ENCODE measurements around the gene FZD10.

- PRO-cap = no peak
- RAMPAGE, long total RNA, 3 experiments = no peak in any of the 3 experiments
These were observed 45.5 kb downstream of the AACS start for GRCh38 chr12:125110585-125111313.

DNA sequence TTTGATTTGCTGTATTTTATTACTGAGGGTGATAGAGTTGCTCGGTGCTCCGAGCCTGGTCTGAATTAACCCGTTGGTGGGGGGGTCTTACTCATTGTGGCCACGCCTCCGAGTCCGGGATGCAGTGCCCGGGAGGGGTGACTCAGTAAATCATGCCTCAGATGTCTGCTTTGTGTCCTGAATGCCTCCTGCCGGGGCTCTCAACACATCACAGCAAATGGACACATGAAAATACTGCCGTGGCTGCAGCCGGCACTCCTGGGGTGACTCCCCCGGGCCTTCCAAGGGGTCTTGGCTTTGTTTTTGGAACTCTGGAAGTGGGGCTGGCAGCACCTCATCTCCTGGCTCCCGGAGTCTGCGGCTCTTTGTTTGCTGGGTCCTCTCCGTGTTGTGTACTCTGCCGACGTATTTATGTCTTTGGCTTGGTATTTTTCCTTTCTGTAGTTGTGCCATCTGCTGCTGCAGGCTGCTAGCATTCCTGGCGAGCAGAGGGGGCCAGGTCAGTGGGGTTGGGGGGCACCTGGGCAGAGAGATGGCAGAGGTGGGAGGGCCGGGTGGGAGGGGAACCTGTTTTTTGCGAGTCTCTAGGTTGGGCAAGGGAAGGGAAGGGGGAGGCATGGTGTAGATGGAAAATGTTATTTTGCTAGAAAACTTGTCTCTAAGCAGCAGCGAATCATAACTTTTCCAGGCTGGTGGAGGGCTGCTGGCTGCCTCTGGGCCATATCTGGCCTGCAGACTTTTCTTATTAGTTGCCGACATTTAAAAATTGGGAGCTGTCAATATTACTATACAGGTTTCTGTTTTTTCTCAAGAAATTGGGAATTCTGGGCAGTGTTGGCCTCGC, 8.2 kb downstream of the TMEM132B start:
- PRO-cap = no peak
- RAMPAGE, long total RNA, 3 experiments = no peak in any of the 3 experiments

DNA sequence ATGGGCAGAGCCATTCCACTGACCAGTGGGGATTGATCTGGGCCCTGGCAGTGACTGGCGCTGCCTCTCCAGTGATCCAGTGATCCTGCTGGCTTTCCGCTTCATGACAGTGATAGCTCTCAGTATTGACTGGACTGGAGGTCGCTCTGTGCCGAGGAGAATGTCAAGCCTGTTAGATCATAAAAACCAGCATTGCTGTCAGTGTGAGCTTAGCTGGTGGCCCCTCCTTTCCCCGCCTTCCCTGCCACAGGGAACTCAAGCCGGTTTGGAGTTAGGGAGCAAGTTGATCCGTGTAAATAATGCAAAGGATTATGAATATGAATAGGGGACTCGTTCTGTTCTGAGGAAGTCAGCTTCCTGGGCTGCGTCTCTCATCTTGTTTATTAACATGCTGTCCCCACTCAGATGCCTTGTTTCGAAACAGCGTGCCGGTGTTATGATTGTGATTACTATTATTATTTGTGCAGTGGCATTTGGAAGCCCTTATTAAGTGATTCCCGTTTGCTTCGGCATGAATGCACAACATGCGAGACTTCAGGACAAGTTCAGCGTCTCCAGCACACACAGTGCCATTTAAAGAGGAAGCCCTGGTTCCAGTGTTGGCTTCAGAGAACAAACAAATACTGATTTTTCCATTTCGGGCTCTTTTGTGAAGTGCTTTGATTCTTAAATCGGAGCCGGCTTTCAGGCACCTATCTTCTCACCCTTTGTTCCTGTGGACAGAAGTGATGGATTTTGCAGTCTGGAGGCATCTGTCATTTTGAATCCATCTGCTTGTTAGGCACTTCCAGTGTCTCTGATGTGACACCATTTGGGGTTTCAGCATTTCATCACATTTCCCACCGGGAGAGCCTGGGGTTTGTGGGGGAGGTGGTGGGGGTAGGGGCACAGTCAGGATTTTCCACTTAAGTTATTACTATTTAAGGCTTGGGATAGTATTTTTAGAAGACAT, 60.1 kb downstream of the TMEM132B start:
- PRO-cap = no peak
- RAMPAGE, long total RNA, 3 experiments = no peak in any of the 3 experiments

DNA sequence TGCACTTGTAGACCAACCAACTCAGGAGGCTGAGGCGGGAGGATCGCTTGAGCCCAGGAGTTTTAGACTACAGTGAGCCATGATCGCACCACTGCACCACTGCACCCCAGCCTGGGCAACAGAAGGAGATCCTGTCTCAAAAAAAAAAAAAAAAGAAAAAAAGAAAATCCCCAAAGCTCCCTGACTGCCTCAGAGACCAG, 503.2 kb downstream of the TMEM132B start:
- PRO-cap = no peak
- RAMPAGE, long total RNA, 3 experiments = no peak in any of the 3 experiments

DNA sequence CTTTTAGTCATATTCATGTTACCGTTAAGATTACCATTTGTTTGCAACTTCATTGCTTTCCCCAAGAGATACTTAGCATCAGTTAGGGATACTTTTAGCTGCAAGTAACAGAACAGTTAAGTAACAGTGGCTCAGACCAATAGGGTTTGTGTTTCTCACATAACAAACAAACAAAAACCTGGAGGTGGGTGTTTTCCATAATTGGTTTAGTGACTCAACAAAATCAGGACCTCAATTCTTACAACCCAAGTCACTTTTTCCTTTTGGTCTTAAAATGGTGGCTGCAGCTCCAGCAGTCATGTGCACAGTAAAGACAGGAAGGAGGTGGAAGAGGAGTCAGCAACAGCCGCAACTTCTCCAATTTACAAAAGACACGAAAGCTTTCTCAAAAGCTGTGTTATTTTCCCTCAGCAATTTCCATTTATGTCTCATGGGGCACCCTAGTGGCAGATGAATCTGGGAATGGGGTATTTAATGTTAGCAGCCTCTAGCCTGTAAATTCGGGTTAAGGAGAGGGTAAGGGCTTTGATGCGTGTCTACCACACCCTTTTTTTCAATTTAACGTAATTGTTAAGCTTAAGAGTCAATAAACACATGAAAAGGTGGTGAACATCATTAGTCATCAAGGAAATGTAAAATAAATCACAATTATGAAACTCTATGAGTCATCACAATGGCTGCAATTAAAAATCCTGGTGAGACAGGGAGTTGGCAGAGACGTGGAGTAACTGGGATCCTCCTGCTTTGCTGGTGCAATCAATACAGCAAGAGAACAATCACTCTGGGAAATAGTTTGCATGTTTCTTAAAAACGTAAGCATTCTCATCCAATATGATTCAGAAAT, 865.3 kb downstream of the TMEM132B start:
- PRO-cap = no peak
- RAMPAGE, long total RNA, 3 experiments = no peak in any of the 3 experiments

- PRO-cap = no peak
- RAMPAGE, long total RNA, 3 experiments = no peak in any of the 3 experiments
These were observed 1504.0 kb downstream of the TMEM132B start for GRCh38 chr12:126690220-126690586.

GRCh38 chr12:126768548-126769083, 1498.4 kb upstream of the TMEM132C start:
- PRO-cap = no peak
- RAMPAGE, long total RNA, 3 experiments = no peak in any of the 3 experiments

DNA sequence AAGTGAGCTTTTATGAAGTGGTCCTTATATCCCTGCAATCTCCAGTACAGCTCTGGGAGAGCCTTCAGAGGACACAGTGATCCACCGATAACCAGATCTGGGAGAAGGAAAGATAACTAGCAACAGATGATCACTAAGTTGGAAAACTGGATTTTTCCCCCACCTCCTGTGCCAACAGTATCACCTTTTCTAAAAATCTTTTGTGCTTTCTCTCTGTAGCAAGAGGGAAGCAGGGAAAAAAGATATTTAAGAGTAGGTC, 1390.5 kb upstream of the TMEM132C start:
- PRO-cap = no peak
- RAMPAGE, long total RNA, 3 experiments = no peak in any of the 3 experiments

DNA sequence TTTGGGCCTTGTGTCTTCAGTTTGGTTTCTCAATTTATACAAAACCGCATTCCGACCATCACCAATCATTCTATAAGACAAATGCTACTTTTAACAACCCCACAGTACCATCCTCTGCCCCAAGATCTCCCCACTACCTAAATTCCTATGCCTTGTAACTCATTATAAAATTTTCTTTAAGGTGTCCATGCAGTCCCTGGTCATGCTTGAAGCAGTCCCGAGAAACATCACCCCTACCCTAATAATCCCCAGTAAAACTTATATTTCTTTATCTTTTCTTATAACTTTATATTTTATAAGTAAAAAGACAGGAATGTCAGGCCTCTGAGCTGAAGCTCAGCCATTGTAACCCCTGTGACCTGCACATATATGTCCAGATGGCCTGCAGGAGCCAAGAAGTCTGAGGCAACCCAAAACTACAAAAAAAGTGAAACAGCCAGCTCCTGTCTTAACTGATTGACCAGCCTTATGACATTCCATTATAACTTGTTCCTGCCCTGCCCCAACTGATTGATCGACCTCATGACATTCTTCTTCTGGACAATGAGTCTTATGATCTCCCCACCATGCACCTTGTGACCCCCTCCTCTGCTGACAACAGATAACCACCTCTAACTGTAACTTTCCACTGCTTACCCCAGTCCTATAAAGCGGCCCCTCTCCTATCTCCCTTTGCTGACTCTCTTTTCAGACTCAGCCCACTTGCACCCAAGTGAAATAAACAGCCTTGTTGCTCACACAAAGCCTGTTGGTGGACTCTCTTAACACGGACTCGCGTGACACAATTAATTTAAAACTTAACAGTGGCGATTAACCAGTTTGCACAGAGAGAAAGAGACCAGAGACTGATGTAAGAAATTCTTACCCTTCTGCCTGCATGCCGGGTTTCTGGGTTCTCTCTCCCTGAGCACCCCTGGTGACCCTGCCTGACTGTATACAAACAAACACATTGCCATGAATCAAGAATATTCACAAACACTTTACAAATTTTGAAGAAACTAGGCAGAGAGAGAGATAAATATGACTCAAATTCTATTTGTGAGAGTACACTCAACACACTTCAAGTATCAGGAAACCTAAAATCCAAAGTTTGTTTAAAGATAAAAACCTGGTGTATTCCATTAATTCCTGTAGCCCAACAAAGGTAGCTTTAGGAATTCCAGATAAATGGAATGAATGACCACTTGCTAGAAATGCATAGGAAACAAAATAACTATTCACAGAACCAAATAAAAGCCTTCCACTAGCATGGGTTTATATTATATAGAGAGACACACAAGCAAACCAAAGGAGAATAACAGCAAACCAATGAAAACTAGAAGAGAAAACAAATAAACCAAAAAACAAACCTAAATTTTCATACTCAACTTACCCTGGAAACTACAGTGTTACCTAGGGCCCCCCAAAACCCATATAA, 1109.2 kb upstream of the TMEM132C start:
- PRO-cap = no peak
- RAMPAGE, long total RNA, 3 experiments = no peak in any of the 3 experiments

DNA sequence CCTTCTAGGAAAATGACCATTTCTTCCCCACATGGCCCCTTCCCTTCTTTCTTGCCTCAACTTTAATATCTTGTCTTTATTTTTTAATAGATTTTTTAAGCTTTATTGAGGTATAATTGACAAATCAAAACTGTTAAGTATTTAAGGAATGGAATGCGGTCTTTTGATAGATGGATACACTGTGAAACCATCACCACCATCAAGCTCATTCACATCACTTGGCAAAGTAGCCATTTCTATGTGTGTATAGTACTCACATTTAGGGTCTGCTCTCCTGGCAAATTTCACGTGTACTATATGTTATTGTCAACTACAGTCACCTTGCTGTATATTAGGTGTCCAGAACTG, 442.2 kb upstream of the TMEM132C start:
- PRO-cap = no peak
- RAMPAGE, long total RNA, 3 experiments = no peak in any of the 3 experiments

GRCh38 chr12:128829596-128830409, 6.0 kb upstream of the SLC15A4 start:
- PRO-cap = no peak
- RAMPAGE, long total RNA, 3 experiments = no peak in any of the 3 experiments

- PRO-cap = no peak
- RAMPAGE, long total RNA, 3 experiments = no peak in any of the 3 experiments
These were observed 522.1 kb downstream of the TMEM132D start for GRCh38 chr12:129381775-129382084.

- PRO-cap = unidirectional peak, plus-strand start at chr12:130086726
- RAMPAGE, long total RNA, 3 experiments = no peak in any of the 3 experiments
These were observed 75.7 kb upstream of the FZD10 start for GRCh38 chr12:130086480-130087050.

- PRO-cap = bidirectional peak, plus-strand start at chr12:130162464, minus-strand start at chr12:130162373
- RAMPAGE, long total RNA, 3 experiments = no peak in any of the 3 experiments
These were observed at the start of gene FZD10 for GRCh38 chr12:130162294-130162880. TSS of gene FZD10 (plus strand) at chr12:130162464.

DNA sequence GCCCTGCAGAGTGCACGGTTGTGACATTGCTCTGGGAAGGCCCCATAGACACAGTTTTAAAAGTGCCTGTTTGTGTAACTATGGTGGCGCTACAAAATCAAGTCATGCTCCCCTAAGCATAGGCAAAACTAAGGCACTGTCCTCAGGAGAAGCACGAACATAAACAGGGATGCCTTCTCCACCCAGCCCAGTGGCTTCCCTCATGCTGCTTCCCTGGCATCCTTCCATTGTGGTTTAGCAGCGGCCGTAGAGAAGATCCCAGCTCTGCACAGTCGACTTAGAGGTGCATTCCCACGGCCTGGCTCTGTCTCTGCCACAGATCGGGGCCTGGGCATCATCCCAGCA, 70.5 kb downstream of the PIWIL1 start:
- PRO-cap = no peak
- RAMPAGE, long total RNA, 3 experiments = no peak in any of the 3 experiments

DNA sequence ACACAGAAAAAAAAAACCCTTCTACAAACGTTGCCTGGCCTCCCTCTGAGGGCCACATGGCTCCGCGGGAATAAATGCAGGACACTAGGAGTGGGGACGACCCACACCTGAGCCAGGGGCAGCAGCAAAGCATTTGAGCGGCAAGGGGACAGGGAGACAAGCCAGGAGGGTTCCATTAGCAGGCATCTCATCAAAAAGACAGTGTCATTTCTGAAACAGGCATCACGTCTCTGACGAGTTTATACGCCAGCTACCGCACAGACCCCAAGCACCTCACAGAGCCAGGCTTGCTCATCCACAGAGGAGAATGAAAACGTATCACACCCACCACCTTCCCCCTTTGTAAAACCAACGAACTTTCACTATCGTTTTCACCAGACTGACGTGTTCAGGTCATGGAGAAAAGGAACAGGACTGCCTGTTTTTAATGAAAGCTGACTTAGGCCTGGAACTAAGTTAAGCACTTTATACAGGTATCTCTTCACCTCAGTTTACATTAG, 42.1 kb downstream of the STX2 start:
- PRO-cap = no peak
- RAMPAGE, long total RNA, 3 experiments = no peak in any of the 3 experiments

DNA sequence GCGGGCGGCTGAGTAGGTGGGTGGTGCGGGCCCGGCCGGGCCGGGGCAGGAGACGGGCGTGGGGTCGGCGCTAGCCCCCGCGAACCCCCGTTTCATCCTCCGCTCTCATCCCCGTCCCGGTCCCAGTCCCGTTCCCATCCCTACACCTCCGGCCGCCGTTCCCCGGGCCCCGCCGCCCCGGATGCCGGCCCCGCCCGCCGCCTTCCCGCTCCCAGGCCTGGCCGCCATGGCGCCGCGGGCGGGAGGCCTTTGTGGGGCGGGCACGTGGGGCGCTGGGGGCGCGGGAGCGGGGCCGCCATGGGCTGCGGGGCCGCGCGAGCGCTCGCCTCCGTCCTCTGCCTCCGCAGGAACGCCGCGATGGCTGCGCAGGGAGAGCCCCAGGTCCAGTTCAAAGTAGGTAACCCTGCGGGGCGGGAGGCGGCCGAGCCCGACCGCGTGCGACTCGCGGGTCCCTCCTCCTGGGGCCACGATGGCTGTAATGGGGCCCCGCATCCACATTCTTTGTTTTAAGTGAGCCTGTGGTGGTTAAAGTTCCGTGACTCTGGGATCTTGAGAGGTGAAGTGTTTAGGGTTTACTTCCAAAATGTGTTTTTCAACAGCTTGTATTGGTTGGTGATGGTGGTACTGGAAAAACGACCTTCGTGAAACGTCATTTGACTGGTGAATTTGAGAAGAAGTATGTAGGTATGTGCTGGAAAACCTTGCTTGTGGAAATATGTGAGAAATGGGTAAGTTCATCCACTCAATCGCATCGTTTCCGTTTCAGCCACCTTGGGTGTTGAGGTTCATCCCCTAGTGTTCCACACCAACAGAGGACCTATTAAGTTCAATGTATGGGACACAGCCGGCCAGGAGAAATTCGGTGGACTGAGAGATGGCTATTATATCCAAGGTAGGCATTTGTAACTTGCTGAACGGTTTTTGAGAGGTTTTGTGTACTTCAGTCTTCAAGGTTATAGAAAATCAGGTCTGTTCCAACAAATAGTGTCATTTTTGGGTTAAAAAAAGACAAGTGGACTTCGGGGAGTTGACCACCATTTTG, 692 bp downstream of the RAN start:
- PRO-cap = no peak
- RAMPAGE, long total RNA, 3 experiments = no peak in any of the 3 experiments

GRCh38 chr12:130925591-130926137, 28.0 kb upstream of the ADGRD1 start:
- PRO-cap = no peak
- RAMPAGE, long total RNA, 3 experiments = no peak in any of the 3 experiments

DNA sequence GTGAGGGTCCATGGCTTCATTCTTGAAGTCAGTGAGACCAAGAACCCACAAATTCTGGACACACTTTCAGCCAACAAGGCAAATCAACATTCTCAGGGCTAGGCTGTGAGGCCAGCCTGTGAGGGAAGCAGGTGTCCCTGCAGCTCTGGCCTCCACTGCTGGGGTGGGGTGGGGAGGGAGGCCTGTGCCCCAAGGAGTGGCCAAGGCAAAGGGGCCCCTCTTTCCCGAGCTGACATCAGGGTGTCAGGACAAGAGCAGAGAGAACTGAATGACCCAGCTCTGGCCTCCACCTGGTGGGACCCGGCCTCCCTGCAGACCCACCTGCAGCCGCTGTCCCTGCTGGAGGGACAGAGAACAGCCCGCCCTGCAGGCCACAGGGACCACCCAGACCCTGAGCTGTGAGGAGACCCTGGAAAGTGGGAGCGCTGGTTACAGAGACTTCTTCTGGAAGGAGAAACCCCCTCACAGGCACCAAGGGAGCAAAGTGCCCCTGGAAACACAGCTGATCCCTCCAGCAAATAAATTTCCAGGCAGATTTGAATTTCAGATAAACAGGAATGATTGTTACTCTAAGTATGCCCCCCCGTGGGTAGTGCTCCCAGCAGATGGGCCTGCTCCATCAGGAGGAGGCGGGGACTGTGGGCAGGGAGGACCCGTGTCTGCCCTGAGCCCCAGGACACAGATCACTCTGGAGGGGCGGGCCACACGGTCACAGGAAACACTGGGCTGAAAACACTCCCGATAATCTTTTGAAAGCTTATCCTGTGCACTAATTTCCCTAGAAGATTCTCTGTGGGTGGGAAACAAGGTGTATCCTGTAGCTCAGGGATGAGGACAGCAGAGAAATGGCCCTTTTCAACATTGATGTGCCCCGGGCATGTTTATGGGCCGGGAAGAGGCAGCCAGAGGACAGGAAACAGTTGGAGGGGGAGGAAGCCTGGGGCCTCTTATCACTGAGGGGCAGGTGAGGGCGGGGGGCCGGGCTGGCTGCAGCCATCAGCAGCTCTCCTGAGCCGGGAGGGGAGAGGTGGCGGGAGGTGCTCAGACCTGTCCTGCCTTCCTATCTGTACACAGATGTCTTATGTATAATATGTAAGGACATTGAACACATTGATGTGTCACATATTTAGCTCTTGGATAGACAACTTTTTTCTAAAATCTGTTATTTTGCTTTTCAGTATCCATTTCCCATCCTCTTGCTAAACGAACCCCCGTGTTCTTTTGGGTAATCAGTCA, 276.0 kb downstream of the ADGRD1 start:
- PRO-cap = bidirectional peak, plus-strand start at position 681 of the sequence, minus-strand start at position 523 of the sequence
- RAMPAGE, long total RNA, 3 experiments = no peak in any of the 3 experiments

DNA sequence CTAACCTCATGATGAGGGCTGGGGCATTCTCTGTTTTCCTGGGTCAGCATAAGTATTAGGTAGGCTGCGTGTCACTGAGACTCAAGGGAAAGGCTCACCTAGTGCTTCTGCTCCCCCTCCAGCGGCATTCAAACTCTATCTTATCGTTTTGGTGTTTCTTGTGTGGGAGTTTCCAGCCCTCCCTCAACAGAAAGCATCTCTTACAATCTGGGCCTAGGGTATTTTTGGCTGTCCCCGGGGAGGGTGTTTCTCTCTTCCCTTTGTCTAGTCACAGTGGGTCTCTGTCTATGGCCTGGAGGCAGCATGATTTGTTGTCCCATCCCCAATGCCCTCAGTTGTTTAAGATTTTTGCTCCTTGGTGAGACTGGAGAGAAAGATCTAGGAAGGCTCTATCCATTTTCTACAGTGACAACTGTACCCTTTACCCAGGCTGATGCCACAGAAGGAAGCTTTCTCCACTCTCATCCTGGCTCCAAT, 286.0 kb downstream of the ADGRD1 start:
- PRO-cap = no peak
- RAMPAGE, long total RNA, 3 experiments = no peak in any of the 3 experiments